Cardiac septum (tissue), 1 donor: Measurements from ENCODE around the genes IRS1, COL4A4 and SCYGR4.

GRCh38 chr2:224478175-224478542, 76.3 kb upstream of the FAM124B start:
- PRO-cap: no peak

GRCh38 chr2:224875809-224876577, 159.8 kb upstream of the CCDC195 start:
- PRO-cap: no peak

DNA sequence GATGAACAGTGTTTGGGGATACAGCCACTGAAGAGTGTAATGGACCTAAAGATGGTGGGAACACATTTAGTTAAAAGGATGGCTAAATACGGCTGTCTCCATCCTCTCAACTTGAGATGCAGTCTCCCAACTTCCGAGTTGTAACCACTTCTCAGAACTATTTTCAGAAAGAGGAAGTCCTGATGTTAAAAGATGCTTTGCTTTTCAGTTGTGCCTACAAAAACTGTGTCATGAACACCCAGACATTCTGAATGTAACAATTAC, 148.0 kb downstream of the DOCK10 start:
- PRO-cap: no peak

GRCh38 chr2:225052666-225053041, 10.4 kb upstream of the DOCK10 start:
- PRO-cap: no peak

DNA sequence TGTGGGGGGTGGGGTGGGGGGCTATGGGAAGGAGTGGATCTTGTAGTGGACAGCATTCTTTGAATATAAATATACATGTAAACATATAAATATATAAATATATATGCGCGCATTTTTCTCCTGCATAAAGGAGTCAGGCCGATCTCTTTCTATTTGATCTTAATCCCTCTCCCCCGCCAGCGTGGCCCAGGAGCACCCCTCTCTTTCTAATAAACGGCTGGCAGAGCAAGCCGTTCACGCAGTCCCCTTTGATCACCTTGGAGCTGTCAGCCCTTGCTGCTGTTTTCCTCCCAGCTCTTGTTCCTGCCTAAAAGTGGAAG, 631.1 kb downstream of the NYAP2 start:
- PRO-cap: no peak

GRCh38 chr2:226423430-226423960, 376.1 kb downstream of the IRS1 start:
- PRO-cap: no peak

- PRO-cap: no peak
These were observed 147.0 kb downstream of the IRS1 start for GRCh38 chr2:226652634-226653046.

- PRO-cap: no peak
These were observed 66.5 kb downstream of the IRS1 start for GRCh38 chr2:226732849-226733872.

GRCh38 chr2:226763197-226763980, 36.2 kb downstream of the IRS1 start:
- PRO-cap: no peak

DNA sequence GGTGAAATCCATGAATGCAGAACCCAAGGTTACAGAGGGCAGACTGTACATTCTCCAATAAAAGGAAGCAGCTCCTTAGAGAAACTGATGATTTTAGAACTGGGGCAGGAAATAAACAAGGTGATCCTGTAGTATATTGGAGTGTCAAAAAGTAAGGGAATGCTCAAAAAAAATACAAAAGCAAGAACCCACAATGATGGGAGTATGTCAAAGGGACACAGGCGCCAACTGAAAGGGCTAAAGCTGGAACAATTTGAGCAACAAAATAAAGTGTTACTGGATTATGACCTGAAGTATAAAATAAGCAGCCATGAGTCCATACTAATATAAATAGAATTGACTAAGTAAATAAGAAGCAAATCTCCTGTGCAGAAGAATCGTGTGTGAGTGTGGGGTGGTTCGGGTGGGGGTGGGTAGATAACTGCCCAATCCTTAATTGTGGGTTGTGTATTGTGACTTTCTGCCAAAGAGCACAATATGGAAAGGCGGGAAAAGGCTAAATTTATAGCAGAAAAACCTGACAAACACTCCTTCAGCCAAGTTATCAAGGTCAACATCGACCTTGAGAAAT, 23.6 kb downstream of the IRS1 start:
- PRO-cap: no peak

- PRO-cap: no peak
These were observed 5.2 kb downstream of the IRS1 start for GRCh38 chr2:226794360-226794929.

GRCh38 chr2:226799251-226800272, at the start of gene IRS1:
TSS of gene IRS1 (minus strand) at chr2:226799820.
- PRO-cap: bidirectional peak, plus-strand start at chr2:226799319, minus-strand start at chr2:226799179; bidirectional peak, plus-strand start at chr2:226799775, minus-strand start at chr2:226799763; bidirectional peak, plus-strand start at chr2:226799983, minus-strand start at chr2:226799846

- PRO-cap: no peak
These were observed 70.2 kb downstream of the RHBDD1 start for GRCh38 chr2:226905553-226906970.

DNA sequence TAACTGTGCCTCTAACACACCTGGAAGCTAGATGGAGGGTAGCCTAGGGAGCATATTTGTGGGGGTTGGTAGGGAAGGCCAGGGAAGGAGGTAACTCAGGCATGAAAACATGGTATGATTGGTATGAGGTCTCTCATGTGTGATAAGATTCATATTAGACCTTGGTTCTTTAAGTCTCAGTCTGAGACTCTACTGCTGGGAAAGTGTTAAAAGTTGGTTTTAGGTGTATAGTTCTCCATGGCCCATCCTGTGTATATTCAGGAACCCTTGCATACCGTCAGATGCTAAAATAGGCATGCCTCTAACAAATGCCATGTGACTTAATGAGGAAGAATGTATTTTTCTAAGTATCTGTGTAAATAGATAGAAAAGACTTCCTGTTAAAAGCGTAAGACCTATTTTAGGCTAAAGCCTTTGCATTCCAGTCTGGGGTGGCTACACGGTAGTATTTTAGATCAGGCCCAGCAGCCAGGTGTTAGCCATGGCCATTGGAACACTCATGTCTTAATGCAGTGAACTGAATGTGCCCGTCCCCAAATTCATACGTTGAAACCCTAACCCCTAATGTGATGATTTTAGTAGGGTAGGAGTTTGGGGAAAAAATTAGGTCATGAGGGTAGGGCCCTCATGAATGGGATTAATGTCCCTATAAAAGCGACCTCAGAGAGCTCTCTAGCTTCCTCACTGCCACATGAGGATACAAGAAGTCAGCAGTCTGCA, 73.3 kb downstream of the RHBDD1 start:
- PRO-cap: no peak

DNA sequence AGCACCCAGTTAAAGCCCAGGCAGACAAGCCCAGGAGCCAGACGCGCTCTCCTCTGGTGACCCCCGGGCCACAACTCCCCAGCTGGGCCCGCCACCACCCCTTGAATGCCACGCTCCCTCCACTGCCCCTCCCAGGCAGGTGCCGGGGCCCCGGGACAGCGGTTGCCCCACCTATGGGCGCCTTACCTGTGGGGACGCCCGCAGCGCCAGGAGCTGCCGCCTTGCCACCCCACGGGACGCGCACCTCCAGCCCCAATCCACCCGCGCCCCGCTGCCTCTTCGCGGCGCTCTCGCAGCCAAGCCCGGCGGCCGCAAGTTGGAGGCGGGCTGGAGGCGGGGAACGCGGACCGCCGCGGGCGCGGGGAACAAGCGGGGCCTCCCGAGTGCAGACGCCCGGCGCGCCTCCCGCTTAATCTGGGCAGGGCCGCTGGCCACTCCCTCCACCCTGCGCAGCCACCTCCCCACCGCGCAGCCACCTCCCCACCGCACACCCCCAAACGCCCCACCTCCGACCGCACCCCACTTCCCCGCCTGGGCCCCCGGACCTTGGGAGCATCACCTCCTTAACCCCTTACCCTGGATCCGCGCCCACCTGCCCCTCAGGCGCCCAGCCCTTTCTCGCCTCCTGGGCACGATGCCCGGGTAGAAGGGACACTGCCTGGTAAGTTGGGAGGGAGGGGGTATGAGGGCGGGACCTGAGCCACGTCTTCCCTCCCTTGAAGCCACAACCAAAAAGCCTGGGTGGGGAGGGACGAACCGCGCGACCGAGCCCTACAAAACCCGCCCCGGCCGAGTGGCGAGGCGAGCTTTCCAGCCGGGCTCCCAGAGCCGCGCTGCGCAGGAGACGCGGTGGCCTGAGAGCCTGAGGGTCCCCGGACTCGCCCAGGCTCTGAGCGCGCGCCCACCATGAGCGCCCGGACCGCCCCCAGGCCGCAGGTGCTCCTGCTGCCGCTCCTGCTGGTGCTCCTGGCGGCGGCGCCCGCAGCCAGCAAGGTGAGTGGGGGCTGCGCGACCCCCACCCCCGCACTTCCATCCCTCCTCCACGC, at the start of gene COL4A4:
Gene COL4A4 (minus strand): TSS at position 385 of the 1,046 bp plus-strand sequence.
- PRO-cap: bidirectional peak, plus-strand start at position 804 of the sequence, minus-strand start at position 385 of the sequence

DNA sequence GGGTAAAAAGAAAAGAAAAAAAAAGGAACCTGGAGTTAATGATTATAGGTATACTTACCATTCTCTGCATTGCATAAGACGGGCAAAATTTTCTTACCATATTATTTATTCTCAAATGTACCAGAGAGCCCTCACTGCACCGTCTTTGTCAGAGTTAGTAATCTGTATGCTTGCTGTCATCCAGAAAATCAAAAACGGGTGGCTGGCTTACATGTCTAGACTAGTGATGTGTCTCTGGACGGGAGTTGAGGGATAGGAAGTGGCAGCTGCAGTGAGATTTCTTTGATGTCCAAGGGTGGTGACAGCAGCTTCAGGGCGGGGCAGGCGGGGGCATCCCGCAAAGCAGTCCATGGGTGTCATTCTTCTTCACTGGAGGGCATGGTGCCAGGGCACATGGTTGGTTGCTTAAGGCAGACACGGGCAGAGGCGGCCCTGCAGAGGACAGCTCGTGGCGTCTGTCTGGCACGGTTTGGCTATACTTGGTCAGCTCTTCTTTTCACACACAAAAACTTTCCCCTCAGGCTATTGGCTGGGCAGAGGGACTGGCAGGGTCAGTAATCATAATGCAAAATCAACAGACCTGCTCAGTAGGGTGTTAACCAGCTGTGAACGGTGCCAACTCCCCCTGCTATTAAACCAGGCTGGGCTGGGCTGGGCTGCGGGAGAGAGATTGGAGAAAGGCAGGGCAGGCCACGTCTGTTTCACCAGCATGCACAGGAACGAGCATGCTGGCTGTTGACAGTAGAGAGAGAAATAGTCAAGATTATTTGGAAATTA, 63.7 kb downstream of the COL4A3 start:
- PRO-cap: no peak

DNA sequence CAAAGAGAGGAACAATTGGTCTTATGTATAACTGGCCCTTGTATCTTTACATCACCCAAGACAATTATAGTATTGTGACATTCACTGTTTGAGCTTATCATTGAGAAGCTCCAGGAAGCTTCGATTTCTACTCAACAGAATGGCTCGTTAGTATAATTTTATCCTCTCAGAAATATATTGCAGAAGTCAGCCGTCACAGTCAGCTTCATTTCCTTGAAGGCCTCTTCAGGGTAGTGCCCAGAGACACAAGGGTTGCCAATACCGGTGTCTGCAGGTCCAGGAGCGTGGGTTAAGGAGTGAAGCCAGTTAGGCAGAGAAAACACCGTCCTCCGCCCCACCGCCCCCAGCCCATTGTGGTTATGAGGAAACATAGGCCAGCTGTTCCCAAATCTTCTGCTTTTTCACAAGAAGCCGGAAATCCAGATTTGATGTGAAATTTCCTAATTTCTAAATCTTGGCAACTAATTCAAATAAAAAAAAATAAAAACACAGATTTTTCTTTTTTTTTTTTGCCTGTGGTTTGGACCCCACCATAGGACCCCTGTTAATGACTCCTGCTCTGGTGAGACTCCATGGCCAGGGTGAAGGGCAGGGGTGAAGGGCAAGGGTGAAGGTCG, 28.4 kb upstream of the SCYGR1 start:
- PRO-cap: unidirectional peak, minus-strand start at position 353 of the sequence

GRCh38 chr2:227563100-227563883, 35.4 kb upstream of the SCYGR2 start:
- PRO-cap: no peak

DNA sequence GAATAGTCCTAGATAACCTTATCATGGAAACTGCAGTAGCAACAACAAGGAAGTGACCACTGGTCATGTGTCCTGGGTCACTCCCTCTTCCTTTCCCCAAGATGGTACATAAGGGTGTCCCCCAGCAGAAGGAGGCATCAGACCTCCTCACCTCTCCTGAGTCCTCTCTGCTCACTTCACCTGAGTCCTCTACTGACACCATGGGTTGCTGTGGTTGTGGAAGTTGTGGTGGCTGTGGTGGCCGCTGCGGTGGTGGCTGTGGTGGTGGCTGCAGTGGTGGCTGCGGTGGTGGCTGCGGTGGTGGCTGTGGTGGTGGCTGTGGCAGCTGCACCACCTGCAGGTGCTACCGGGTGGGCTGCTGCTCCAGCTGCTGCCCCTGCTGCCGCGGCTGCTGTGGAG, at the start of gene SCYGR4:
Gene SCYGR4 (plus strand): TSS at position 201 of the 399 bp plus-strand sequence.
- PRO-cap: no peak

GRCh38 chr2:227817791-227818699, 4.4 kb downstream of the CCL20 start:
- PRO-cap: no peak